SEM (cell line): ENCODE results near the genes STK33 and DENND5A.

GRCh38 chr11:7576953-7577212, 63.1 kb downstream of the PPFIBP2 start:
- PRO-cap = no peak

GRCh38 chr11:7592598-7593281, 78.9 kb downstream of the PPFIBP2 start:
- PRO-cap = no peak

DNA sequence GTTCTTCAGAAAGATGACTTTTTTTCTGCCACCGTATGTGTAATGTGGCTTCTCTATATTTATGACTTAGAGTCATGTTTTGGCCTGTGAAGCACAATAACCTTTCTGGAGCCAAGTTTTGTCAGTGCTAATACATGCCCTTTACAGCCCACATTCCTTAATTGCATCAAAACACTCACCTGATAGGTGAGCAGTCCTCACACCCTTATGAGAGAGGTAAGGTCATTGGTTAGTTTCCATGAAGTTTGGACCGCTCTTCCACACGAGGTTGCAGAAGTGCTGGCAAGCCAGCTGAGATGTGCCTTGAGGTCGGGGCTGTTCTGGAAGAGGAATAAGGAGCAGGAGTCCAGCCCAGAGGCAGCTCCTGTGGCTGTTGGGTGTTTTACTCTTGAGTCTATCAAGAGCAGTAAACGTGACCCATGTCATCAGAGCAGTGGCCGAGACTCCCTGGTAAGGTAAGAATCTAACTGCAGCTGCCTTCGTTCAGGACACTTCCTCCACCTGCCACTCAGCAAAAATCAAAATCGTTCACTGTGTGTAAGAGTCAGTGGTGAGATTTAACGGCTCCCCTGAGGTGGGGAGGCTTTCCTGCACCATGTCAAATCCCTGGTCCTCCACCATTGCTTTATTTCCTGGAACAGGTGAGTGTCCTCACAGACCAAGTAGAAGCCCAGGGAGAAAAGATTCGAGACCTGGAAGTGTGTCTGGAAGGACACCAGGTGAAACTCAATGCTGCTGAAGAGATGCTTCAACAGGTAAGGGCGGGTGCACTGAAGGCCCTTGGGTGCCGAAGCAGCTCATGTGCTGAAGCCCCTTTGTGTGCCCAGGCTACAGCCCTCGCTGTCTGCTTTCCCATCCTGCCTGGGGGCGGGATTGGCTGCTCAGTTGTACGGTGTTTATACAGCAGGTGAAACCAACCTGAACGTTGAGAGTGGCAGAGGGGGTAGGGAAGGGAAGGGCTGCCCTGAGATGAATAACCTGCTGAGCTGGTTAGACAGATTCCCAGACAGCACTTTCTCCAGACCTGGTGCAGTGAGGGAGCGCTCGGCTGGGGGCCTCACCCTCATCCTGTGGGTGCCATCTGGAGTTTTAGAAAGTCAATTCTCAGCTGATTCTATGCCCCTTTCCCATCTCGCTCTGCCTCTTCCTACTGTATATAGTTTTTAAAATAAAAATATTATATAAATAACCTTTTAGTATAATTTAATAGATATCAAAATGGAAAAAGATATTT, 76.0 kb downstream of the CYB5R2 start:
- PRO-cap = no peak

DNA sequence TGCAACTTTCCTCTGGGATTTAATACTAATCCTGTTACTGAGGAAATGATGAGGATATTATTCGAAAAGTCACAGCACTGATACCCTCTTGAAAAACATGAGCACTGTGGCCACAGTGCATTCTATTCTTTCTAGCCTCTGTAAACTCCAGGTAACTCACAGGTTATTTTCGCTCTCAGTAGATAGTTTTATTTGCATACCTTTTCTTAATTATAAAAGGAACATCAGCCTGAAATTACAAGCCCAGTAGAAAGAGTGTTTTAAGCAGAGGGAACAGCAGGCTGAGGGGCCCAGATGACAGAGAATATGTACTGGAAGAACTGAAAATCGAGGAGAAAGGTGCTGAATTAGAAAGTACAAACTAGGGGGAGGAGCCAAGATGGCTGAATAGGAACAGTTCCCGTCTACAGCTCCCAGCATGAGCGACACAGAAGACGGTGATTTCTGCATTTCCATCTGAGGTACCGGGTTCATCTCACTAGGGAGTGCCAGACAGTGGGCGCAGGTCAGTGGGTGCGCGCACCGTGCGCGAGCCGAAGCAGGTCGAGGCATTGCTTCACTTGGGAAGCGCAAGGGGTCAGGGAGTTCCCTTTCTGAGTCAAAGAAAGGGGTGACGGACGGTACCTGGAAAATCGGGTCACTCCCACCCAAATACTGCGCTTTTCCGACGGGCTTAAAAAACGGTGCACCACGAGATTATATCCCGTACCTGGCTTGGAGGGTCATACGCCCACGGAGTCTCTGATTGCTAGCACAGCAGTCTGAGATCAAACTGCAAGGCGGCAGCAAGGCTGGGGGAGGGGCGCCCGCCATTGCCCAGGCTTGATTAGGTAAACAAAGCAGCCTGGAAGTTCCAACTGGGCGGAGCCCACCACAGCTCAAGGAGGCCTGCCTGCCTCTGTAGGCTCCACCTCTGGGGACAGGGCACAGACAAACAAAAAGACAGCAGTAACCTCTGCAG, 30.3 kb upstream of the OR5P3 start:
- PRO-cap = no peak

- PRO-cap = unidirectional peak, plus-strand start at chr11:7893021
Measured at GRCh38 chr11:7892666-7893201, 38.3 kb downstream of the OR10A6 start.

- PRO-cap = no peak
Measured at GRCh38 chr11:8019697-8020599, 32.8 kb downstream of the EIF3F start.

DNA sequence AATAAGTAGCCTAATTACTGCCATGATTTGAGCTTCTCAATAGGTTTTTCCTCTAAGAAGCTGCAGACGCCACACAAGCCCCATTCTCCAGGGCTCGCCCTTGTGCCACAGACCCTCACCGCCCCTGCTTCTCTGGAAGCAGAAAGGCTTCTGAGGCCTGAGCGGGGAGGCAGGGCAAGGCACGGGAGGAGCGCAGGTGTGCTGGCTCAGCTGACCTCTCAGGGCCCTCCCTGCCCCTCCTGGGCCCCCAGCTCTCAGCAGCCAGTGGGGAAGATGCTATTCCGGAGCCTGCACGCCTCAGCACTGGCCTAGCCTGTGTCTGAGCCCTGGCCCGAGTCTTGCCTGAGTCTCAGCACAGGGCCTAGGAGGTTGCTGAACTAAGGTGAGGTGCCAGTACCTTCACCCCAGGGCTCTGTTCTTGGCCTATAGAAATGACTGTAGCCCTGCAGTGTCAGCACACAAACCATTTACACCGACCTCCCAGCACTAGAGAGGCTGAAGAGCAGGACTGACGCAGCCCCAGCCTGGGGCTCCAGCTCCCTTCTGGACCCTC, 47.1 kb upstream of the LMO1 start:
- PRO-cap = no peak

- PRO-cap = no peak
Measured at GRCh38 chr11:8464665-8465169, 129.3 kb downstream of the STK33 start.

GRCh38 chr11:8593843-8594814, at the start of gene STK33:
Gene STK33 (minus strand): TSS chr11:8594228.
- PRO-cap = no peak

DNA sequence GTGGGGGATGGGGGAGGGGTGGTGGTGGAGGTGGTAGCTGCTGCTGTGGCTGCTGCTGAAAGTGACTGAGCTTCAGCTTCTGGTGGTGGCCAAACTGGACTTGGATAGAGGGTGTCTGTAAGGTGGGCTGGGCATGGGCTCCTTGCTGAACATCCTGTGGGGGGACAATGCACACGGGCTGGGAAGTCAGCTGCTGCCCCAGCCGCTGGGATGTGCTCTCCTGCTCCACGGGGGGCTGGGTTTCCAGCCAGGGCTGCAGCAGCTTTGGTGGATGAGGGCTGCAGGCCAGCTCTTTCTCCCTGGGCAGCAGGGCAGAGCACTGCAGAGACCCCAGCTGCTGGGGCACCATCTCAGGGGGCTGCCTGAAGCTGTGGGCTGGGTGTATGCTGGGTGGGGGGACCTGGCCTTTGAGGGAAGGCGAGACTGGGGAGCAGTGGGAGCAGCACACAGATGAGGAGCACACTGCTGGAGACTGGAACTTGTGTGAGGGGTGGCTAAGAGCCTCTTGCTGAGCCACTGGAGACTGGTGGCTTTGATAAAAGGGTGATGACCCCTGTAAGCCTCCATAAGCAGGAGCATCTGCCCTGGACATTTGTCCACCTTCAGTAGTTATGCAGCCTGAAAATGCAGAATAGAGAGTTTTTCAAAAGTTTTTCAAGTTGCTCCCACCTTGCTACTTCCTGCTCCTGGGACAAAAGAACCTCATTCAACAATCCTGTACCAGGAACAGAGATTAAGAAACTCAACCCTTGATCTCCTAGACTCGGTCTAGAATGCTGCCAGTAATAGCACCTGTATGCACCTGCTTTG, 41.7 kb downstream of the TRIM66 start:
- PRO-cap = no peak

GRCh38 chr11:8644669-8645344, 37.7 kb downstream of the TRIM66 start:
- PRO-cap = no peak

- PRO-cap = no peak
Measured at GRCh38 chr11:8694791-8695300, 12.3 kb downstream of the RPL27A start.

DNA sequence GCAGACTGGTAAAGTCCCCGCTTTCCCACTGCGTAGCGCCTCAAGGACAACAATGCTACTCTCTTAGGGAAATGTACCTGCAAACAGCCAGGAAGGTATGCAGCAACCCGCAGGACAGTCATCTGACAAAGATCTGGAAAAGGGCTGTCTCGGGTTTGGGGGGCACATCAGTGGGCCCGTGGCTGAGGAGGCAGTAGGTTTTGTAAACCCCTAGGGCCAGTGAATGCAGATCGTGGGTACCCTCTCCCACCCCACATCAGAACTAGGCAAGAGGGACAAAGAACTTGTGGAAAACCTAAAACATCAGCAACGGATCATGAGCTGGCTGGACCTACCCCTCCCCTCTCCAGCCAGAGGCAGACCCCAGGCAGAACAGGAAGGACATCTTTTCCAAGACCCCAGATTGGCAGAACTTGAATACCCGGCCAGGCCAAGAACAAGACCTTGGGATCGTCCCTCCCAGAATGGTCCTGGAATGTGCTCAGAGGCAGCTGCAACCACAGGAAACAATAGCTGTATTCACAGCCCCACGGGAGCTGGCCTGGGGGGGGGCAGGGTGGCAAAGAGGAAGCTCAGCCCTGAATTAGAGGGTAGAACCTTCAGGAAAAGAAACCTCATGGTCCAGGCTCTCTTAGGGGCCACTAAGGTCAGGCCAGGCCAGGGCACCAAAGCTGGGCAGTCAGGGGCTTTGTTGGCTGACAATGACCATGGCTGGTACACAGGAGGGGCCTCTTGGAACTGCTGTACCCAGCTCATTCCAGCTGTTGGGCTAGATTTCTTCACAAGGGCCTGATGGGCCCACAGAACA, 17.1 kb downstream of the RPL27A start:
- PRO-cap = no peak

DNA sequence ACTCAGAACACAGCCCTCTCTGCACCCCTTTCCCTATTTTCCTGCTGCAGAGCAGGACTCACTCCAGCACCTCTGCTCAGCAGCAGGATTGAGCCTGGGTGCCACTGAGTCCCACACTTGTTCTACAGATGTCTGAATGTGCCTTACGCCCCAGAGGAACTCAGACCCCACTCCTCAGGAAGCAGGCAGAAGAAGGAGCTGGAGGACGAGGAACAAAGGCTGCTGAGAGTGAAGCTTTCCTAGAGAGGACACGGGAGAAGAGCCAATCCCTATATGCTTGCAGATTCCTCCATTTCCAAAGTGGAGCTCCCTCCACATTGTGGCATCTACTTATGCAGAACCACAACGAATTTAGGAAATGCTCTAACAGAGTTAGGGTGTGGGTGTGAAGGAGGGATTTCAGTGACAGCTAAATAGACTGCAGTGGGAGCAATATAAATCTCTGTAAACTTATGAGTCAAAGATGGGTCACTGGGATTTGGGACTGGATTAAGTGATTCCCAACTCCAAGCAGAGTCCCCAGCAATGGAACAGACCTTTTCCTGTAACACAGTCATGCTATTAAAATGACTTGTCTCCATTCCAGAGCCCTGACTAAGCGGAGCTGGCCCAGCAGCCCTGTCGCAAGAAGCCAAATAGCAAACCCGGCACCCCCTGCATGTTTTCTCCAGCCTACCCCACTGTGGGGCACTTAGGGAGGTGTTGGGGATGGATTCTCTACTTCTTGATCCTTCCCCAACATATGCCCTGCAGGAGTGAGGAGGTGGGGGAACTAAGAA, 36.5 kb downstream of the RPL27A start:
- PRO-cap = no peak

DNA sequence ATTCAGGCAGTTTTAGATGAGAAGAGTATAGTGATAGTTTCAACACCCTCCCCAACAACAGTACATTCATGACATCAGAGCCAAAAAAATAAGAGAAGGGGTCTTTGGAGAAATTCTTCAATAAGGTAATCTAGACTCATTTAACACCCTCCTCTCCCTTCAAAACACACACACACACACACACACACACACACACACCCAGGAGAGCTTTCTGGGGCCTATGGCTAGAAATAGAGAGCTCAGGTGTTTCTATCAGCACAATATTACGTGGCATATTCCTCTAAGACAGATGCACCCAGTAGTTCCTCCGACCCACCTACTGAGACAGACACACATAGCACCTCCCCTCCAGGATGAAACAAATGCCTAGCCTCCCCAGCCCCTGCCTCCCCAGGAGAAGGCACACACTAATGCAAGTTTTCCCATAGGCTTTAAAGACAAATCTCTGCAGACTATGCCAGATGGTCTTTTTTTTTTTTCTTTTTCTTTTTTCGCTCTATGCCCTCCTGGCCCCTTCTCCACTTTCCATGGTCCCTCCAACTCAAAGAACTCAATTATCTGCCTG, 4.0 kb downstream of the DENND2B start:
- PRO-cap = no peak

DNA sequence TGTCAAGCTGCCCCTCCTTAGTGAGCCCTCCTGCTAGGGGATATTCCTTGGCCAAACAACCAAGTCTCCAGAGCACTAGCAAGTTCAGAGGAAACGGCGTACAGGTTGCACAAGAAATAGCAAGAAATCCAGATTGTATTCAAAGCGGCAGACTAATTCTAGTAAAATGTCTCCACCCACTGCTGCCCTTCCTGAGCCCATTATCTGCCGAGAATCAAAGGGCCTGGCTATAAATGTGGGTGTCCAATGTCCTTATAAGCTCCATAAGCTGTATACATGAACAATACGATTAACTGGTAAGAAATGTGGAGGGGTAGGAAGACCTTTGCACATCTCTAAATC, 44.0 kb upstream of the AKIP1 start:
- PRO-cap = no peak

DNA sequence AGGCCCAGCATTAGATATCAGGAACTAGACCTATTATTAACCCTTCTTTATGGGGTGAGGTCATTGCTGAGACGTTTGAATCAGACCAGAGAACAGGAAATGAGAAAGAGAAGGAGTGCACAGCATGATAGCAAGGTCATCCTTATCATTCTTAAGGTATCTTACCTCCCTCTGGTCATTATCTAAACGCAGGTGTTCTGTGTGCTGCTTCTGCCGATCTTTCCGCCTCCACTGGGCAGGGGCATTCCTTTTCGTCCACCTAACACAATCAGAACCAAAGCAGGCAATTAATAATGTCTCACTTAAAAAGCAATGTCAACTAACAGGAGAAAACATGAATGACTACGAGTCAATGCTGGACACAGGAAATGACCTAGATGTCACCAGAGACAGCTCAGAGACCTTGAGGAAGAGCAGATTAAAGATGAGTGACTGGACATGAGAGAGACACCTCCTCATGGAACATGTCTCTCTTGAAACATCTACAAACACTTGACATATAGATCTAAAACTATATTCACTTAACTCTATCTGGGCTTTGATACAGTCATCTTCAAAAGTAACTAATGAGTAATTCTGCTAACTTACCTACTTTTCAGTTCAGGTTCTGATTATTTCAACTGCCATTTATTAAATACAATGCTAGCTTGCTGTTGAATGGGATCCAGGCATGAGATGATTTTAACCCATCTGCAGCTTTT, 78.4 kb upstream of the SCUBE2 start:
- PRO-cap = no peak

DNA sequence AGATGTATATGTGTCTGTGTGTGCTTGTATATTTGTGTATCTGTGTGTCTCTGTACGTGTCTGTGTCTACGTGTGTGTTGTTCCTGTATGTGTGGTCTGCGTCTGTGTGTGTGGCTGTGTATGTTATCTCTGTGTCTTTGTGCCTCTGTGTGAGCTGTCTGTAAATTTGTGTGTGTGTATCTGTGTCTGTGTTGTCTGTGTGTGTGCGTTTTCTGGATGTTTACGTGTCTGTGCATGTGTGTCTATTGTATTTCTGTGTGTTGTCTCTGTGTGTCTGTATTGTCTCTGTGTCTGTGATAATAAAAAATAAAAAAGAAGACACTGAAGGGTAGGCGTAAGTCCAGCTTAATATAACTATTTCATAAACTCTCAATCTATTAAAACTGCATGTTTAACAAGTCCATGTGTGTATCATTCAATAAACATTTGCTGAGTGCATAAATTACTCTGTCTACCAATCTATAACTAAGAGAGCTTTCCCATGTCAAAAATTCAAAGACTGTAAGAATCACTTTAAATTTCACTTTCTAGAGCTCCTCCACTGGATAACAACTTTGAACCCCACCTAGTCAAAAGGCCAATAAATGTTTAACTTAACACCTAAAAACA, 79.4 kb downstream of the DENND5A start:
- PRO-cap = no peak

DNA sequence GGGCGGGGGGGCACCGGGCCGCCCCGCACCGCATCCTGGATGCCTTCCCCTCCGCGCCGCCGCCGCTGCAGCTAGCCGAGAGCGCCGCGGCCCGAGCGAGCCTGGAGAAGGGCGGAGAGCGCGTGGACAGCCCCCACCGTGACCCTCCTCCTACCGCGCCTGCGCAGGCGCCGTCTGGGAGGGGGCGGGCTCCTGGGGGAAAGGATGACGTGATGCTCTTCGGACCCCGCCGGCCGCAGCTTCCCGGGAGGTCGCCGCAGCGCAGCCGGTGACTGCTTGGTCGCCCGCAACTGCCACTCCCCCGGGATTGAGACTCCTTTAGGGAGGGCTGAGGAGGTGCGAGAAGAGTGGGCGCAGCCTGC, at the start of gene DENND5A:
Gene DENND5A (minus strand): TSS at position 110 of the 362 bp plus-strand sequence.
- PRO-cap = bidirectional peak, plus-strand start at position 244 of the sequence, minus-strand start at position 73 of the sequence

- PRO-cap = no peak
Measured at GRCh38 chr11:9420249-9420838, 35.9 kb downstream of the IPO7 start.